ENCODE measurements around a stretch of chr5.

DNA sequence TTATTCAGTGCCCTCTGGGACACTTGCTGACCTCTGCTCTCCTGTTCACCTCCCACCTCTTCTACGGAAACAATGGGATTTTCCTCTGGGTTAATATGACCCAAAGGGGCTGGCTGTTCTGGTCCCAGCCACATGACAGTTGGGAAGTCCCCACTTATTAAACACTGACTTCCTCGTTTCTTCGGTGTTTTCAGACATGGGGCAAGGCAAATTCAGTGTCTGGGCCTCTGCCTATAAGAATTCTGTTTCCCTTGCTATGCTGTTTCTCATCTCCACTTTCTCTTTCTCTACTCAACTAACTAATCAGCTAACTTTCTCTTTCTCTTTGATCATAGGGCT is 107.0 kb upstream of the SEMA6A start:
- PRO-cap: no peak
- RAMPAGE, long total RNA: no peak

GRCh38 chr5:116830002-116830478 is 255.4 kb upstream of the SEMA6A start:
- PRO-cap: no peak
- RAMPAGE, long total RNA: no peak

DNA sequence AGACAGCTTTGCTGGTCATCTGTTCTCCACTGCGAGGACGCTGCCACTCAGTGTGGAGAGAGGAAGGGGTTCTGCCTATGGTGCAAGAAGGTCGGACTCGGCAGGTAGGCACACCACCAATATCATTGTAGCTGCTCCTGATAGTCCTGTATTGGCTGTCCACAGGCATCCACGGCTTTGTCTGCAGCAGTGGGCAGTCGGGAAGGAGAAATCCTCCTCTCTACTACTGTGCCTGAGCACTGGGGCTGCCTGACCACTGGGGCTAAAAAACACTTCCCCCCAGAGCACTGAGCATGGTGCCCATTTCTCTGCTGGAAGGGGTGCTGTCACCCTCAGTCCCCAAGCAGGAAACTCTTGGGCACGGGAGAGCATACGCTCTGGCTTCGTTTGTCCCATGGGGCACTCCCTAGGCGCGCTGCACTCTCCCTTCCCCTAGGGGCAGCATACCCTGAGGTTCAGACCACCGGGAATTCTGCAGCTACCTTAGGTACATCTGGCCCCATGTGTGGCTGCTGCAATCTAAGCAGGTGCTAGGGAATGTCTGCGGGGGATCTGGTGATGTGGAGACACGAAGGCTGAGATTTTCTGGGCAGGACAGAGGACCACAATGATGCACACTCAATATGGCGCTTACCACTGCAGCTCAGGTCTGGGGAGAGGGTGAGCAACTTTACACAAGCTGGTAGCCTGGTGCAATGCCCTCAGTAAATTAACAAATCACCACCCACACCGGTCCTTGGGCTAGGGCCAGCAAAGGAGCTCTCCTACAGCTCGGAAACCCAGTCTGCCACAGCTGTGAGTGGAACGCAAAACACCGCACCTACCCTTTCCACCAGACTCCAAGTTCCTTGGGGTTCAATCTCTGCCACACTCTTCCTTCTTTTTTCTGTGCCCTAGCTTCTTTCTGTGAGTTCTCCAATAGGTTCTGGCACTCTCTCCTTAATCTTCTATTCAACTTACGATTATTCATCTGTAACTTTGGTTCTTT is 881.0 kb upstream of the SEMA6A start:
- PRO-cap: no peak
- RAMPAGE, long total RNA: no peak

DNA sequence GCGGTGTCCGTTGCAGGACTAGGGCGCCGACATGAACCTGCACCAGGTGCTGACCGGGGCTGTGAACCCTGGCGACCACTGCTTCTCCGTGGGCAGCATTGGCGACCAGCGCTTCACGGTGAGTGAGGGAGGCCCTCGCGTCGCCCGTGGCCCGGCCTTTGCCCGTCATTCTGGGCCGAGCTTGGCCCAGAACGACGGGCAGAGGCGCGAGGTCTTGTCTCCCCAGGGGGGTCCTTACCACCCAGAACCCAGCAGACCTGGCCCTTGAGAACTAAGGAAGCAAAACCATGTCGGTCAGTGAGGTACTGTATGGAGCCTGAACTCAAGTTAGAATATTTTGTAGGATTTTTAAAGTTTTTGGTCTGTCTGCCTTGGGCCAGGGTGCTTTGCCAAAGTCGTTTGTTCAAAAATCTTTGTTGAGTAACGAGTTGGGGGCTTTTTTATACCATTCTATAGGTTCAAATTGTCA is 686 bp downstream of the DMXL1 start:
- PRO-cap: bidirectional peak, plus-strand start at position 168 of the sequence, minus-strand start outside the sequence
- RAMPAGE, long total RNA: no peak

DNA sequence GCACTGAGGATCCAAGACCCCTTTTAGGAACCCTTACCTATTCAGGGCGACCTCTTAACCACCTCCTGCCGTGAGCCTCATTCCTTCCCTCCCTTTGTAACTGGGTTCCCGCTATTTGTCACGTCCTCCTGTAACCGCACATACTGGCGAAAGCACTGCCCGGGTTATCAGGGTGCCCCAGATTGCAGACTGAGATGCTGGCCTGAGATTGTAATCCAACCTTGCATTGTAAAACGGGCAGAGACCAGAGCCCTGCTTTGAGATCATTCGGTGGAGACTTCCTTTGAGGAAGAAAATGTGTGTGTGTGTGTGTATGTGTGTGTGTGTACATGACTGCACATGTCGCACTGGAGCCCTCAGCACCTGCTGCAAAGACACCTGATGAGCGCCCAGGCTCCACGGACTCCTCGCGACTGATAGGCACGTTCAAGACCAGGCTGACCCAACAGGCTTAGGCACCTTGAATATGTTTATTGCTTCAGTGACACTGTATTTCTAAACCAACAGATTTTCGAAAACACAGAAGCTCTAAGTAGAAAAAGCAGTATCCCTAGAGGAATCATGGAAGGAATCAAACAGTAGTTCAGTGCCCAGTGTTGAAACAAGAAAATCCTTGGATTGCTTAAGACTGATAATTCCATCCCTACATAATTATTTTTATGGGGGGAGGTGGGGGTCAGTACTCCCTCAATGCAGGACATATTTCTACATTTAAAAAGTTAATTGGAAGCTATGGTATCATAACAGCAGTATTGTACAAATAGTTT is 86.5 kb upstream of the TNFAIP8 start:
- PRO-cap: unidirectional peak, minus-strand start at position 285 of the sequence
- RAMPAGE, long total RNA: no peak

DNA sequence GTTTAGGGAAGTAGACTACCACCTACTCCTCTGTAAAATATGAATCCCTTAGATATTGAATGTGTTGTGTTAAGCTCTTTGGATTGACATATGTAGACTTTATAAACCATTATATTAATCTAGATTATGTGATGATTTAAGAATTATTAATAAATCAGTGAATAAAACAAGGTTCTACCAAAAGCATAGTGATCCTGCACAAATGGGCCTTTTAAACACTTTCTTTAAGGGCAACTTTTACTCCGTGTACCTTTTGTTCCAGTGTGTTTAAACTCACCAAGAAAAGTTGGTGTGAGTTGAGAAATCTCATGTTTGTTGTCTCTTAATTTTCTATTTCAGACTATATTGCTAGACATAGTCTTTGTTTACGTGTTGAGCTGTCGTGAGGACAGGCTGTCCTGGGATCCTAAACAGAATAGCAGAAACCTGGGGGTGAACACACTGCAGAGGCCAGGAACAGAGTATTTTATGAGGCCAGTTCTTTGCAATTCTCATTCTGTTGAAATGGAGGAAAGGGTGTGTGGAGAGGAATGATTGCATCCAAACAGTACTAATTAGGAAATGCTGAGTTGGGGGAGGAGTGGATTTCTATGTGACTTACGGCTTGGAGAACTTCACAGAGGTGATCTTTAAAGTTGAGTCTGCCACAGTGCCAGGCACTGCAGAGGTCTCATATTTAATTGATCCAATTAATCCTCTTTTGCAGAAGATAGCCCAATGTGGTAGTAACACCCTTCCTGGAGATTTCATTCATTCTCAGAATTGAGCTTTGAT is 84.9 kb upstream of the TNFAIP8 start:
- PRO-cap: no peak
- RAMPAGE, long total RNA: no peak

DNA sequence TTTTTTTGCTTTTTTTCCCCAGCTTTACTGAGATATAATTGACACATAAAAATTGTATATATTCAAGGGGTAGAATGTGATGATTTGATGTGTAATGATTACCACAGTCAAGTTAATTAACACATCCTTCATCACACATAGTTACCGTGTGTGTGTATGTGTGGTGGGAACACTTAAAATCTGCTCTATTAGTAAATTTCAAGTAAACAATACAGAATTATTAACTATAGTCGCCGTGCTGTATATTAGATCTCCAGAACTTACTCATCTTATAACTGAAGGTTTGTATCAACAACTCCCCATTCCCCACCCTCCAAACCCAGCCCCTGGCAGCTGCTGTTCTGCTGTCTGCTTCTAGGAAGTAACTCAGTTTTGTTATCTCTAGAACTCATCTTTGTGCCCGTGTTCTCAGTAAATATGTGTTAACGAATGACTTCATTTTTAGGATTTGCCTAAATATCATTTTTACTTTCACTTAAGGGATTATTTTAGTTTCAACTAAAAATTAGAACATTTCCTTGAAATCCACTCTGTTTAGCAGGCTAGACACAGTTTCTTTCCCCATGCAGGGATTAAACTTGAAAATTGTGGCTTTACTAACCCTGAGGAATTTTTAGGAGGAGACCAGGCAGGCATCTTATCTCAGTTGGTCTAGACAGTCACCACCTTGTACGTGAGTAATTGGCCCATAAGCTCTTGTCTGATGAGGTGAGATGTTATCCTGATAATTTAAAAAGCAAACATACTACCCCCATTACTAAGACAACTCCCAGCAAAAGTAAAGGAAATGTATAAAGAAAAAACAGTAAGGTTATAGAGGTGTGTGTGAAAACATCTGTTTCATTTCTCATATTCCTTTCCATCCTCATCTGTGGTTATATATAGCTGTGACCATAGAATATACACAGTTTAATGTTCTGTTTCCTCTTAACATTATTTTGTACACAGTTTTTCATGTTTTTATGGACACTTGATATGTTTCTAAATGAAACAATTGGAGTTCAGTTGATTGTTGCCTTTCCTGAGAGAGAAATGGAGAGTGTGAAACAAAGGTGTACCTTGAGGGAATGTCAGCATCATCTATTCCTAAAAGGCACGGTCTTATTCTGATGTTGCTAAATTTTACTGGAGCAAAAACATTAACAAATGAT is 68.2 kb upstream of the TNFAIP8 start:
- PRO-cap: no peak
- RAMPAGE, long total RNA: no peak

GRCh38 chr5:119325769-119326917 is 29.7 kb upstream of the TNFAIP8 start:
- PRO-cap: no peak
- RAMPAGE, long total RNA: no peak

- PRO-cap: no peak
- RAMPAGE, long total RNA: no peak
Observed at GRCh38 chr5:122126149-122126777, 3.1 kb upstream of the ZNF474 start.

GRCh38 chr5:122292360-122292839 is 19.6 kb upstream of the SNCAIP start:
- PRO-cap: no peak
- RAMPAGE, long total RNA: no peak

GRCh38 chr5:122500670-122501285 is 188.7 kb downstream of the SNCAIP start:
- PRO-cap: no peak
- RAMPAGE, long total RNA: no peak

- PRO-cap: no peak
- RAMPAGE, long total RNA: no peak
Observed at GRCh38 chr5:122836423-122837078, 8.9 kb upstream of the SNX24 start.

GRCh38 chr5:122877706-122878555 is 32.5 kb downstream of the SNX24 start:
- PRO-cap: no peak
- RAMPAGE, long total RNA: no peak

DNA sequence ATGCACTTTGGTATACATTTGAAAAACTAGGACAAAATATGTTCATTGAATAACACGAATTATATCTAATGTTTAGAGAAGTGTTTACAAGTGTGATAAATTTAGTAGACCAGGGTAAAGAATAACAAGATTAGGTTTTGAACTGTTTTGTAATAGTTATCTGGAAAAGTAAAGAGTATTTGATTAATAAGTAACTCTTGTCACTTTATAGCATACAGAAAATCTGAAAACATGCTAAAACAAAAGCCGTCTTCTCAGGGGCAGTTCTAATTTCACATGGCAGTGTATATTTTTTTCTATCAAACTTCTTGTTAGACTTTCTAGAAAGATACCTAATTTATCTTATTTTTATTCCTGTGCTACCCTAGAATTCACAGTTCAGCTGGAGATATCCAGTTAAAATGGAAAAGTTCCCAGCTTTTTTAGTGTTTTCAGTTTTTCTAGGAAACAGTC is 58.4 kb downstream of the PPIC start:
- PRO-cap: no peak
- RAMPAGE, long total RNA: no peak

DNA sequence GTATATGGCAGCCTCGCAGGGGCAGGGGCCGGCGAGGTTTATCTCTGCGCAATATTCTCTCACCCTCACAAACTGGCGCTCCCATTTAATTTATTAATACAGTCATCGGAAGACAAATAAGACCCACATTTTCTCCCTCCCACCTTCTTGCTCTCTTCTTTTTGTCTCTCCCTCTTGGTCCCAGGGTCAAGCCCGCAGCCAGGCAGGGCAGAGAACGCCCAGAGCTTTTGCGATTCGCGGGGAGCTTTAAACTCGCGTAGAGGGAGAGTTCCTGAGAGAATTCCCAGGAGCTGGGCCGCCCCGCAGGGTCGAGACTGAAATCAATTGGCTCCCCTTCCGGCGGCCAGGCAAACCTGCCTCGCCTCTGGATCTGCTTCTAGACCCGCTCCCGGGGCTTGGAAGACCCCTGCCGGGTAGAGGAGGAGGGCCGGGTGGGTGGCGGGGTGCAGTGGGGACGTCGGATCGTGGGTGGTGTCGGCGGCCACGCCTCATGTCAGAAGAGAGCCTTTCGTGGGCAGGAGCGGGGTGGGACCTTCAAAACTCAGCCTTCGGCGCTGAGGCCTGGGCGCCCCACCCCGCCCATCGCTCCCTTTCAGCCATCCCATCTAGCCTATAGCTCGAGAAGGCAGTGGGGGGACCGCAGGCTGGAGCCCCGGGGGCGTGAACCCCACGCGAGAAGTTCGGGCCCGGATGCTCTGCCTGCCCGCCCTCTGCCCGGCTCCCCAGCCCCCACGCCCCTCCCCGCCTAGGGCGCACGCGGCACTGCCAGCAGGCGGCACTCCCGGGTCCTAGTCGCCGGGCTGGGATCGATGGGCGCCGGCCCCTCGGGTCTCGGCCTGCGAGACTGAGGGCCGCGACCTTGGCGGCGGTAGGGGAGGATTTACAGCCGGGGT is 6.0 kb downstream of the PRDM6 start:
- PRO-cap: no peak
- RAMPAGE, long total RNA: no peak

- PRO-cap: no peak
- RAMPAGE, long total RNA: no peak
Observed at GRCh38 chr5:123428604-123429122, 5.5 kb upstream of the CEP120 start.

DNA sequence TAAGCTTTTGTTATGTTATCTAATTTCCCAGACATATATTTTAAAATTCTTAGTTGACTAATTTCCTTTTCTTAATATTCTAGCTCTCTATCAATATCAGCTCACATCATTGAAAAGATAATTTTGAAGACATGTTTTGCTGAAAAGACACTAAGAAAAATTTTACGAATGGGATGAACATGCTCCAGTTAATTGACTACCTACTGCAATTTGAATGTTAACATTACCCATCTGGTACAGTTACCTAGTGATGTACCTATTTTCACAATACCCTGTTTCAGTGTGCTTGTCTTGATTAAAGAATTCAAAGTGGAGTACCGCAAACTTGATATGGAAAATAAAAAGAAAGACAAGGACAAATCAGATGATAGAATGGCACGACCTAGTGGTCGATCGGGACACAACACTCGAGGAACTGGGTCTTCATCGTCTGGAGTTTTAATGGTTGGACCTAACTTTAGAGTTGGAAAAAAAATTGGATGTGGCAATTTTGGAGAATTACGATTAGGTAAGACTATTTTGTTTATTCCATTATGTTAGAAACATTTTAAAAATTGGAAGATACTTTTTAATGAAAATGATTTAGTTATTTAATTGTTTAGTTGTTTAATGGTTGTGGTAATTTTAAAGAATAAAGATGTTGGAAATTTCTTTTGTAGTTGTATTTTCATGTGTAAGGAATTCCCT is 33.5 kb downstream of the CSNK1G3 start:
- PRO-cap: no peak
- RAMPAGE, long total RNA: no peak

- PRO-cap: no peak
- RAMPAGE, long total RNA: no peak
Observed at GRCh38 chr5:124599314-124599742, 147.1 kb downstream of the ZNF608 start.

DNA sequence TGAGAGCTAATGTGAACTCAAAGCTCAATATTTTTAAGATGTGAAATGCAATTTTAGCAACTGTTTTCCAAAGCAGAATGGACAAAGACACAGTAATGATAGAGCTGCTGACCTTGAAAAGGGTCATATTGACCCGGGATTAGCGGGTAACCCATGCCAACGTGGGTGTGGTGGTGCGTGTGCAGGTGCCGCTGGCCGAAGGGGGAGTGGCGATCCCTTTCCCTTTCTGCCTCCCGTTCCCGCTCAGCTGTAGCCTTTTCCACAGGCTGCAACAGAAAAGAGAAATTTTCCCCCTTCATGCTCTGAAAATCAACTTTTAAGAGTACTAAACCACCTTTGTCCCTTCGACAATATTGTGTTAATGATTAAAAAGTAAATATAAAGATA is 105.3 kb downstream of the ZNF608 start:
- PRO-cap: no peak
- RAMPAGE, long total RNA: no peak

DNA sequence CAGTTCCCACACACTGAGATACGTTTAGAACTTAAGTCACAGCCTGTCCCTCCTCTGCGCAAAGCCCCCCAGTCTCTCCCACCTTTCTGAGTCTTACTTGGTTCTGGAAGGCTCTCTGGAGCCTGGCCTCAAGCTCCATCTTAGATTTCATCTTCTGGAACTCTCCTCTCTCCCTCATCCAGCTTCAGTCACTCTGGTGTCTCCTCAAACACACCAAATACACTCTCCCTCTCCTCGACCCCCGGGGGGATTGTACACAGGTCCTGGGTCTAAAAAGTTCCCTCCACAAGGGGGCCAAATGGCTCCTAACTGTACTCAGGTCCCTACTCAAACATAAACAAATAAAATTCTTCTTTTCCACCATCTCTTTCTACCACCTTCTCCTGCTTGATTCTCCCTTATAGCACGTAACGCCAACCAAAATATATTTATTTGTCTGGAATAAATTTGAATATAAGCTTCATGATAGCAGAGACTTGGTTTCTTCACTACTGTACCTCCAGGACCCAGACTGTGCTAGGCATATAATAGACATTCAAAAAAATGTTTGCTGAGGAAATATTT is 21.5 kb downstream of the ZNF608 start:
- PRO-cap: unidirectional peak, minus-strand start at position 252 of the sequence
- RAMPAGE, long total RNA: no peak

Measured in OCI-LY7 (cell line).